A172 (cell line): ENCODE data around the genes ISL1 and ITGA1.

GRCh38 chr5:44539021-44539532, 149.9 kb upstream of the FGF10 start:
- RAMPAGE, long total RNA, result no peak

DNA sequence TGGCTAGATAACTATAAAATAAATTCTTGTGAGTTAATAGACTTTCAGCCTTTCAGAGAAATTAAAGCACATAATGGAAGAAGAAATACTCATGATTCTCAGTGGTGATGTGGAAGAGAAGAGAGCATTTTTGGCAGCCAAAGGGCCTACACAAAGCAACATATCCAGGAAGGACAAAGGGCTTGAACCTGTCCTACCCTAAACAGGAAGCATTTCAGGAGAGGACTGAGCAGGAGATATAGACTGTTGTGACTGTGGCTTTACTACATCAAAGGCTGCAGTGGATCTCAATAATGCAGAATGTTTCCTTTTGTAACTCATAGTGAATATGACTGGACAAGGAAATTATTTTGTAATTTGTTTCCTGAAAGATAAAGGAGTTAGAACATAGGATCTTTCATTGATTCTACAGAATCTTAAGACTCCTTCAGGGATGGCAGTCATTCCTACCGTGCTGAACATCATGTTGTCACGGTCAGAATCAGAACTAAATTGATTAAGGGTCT, 1.3 kb upstream of the PARP8 start:
- RAMPAGE, long total RNA, result no peak

DNA sequence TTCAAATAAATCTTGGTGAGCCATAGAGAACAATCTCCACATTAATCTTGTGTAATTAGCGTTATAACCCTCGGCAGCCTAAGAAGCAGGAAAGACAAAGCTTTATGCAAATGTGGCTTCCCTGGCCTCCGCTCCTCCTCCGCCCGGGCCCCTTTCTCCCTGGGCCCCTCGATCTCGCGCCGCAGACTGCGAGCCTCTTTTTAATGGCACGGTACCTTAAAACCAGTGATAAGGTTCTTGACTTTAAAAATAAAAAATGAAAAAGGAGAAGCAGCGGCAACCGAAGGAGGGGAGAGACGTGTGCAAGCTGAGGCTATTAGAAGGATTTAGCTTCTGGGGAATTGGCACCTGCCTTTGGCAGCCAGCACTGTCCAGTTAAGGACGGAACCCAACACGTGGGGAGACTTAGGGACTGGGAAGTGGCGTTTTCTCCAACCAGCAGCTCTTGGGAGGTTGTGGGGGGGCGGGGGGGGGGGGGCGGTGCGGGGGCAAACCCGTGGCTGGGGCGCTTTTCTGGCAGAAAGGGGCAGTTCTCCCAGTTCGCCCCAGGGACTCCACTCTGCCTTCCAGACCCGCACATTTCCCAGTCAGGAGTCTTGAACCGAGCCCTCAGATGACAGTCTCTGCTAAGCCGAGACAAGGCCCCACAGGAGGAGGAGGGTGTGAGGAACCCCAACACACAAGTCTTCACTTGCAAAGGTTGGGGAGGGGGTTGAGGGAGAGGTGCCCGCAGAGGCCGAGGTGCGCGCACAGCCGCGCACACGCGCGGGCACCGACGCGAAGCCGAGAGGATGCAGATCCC, 297.2 kb downstream of the PARP8 start:
- RAMPAGE, long total RNA, result no peak

DNA sequence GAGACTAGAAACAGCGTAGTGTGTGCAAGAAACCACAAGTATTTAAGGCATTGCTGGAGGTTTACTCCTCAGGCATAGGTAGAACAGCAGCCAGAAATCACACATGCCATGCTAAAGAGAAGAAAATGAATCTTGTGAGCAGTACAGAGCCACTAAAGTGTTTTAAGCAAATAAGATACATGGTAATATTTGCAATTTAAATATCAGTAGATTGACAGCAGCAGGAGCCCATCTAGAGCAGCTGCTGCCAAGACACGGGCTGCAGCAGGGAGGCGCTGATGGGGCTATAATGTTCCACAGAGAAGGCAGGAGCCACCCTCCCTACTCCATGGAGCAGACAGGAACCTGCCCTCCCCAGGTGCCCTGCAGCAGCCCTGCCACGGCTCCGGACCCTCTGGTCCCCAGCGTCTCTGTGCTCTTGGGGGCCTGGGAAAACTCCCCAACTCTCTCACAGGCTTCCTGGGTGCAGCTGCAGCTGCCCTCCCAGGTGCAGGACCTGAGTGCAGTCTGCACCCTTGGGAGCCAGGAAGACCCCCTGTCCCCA, 224.1 kb upstream of the ISL1 start:
- RAMPAGE, long total RNA, result no peak

GRCh38 chr5:51382683-51383630, at the start of gene ISL1:
TSS of gene ISL1 (plus strand) at chr5:51383448.
- RAMPAGE, long total RNA, result no peak

DNA sequence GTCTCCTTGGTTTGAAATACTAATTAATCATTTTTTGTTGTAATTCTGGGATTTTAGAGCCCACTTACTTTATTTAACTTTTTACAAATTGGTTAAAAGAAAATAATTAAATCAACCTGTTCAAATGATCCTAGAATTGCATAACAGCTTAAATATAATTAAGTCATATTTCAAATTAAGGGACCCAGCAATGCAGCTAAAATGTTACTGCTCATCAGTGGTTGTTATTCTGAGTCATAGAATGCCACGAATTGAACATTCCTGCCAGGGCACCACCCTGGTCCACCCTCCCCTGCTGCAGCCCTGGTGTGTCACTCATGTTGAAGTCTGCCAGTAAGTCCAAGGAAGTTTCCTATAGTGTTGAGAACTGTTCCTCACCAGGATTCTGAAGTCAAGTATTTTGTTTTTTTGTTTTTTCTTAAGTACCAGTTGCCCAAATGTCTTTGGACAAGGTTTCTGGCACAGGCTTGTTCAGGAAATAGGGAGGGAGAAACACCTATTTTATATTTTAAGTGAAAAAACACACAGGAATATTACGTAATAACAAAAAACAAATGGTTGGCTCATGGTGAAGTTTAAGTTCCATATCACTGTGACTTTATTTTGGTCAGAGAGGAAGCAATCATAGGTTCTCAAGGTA, 4.4 kb upstream of the ITGA1 start:
- RAMPAGE, long total RNA, result no peak

- RAMPAGE, long total RNA, result no peak
These were observed at the start of gene ITGA1 for GRCh38 chr5:52787893-52788776. TSS of gene ITGA1 (plus strand) at chr5:52787916.

DNA sequence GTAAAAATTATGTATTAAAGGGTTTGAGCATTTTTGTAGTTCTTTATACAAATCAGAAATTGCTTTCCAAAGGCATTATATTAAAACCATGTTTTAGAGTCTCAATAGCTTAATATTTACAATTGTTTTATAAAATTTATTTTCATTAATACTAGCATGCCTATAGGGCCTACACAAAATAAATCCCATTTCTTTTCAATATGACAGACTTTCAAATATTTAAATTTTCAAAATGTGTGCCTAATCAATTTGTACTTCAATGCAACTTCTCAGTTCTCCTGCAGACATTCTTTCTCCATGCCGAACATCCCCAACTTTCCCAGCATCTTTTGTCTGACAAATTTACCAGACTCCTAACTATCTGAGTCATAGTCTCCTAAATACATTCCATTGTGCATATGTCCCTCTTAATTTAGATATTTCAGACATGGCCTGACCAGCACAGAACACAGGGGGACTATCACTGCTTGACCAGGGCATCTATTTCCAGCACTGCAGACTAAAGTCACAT, 71.8 kb downstream of the ITGA1 start:
- RAMPAGE, long total RNA, result no peak

- RAMPAGE, long total RNA, result no peak
These were observed 88.8 kb downstream of the ITGA1 start for GRCh38 chr5:52876392-52876948.

DNA sequence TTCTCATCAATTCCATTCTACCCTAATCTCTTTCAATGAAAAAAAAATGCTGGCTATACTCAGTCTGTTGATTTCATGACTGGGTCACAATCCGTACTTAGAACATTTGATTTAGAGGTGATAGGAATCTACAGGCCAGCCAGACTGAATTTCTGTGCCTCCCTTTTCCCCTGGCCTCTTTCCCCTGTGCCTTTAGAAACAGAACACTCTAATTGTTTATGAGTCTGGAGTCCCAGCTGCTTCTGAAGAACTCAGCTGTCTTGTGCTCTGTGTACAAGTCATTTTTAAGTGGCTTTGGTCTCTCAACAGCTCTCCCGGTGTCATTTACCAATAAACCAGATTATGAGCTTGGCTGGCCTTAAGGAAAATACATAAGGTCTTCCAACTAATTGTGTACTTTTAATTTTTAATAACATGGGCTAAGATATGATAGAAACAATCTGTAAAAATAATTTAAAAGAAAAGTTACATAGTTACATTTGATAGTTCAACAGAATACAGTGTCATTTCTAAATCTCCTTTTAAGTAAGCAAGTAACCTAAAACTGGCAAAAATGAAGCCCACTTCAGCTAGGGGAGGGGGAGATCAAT, 94.0 kb upstream of the ITGA2 start:
- RAMPAGE, long total RNA, result no peak

GRCh38 chr5:52895819-52896482, 93.2 kb upstream of the ITGA2 start:
- RAMPAGE, long total RNA, result no peak

DNA sequence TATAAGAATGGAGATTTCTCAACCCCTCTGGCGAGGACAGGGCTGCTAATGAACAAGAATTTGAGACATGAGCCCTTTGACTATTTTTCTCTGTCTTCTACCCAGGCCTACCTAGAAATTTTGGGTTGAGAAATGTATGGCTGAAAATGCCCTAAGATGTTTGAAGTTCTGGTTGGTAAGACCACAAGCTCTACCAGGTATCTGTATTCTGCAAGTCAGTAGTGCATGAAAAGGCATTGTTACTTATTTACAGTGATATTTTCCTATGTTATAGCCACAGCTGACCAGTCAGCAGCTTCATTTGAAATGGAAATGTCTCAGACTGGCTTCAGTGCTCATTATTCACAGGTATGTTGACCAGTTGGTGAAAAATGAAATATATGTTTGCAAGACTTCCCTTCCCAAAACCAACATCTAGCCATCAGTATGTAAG, 92.0 kb upstream of the ITGA2 start:
- RAMPAGE, long total RNA, result no peak

- RAMPAGE, long total RNA, result no peak
These were observed 66.7 kb upstream of the ITGA2 start for GRCh38 chr5:52922299-52922985.

DNA sequence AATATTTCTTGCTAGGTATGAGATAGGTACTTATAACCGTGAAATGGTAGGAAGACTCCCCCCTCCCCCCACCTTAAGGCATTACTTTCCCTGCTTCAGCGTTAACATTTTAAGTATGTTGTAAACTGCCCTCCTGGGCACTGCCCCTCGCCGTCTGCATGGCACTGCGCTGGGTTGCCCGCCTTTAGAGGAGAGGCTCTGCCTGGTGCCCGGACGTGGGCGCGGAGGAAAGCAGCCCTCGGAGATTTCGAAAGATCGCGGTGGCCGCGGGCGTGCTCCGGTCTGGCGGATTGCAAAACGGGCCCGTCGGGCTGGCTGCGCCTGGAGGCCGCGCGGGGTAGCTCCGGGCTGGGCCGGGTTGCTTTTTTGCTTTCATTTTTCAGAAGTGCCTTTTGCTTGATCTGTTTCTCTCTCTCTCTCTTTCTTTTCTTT, 1.4 kb downstream of the FST start:
- RAMPAGE, long total RNA, result no peak

GRCh38 chr5:53601606-53602037, 41.2 kb downstream of the NDUFS4 start:
- RAMPAGE, long total RNA, result no peak

GRCh38 chr5:53730868-53731292, 170.4 kb downstream of the NDUFS4 start:
- RAMPAGE, long total RNA, result no peak

DNA sequence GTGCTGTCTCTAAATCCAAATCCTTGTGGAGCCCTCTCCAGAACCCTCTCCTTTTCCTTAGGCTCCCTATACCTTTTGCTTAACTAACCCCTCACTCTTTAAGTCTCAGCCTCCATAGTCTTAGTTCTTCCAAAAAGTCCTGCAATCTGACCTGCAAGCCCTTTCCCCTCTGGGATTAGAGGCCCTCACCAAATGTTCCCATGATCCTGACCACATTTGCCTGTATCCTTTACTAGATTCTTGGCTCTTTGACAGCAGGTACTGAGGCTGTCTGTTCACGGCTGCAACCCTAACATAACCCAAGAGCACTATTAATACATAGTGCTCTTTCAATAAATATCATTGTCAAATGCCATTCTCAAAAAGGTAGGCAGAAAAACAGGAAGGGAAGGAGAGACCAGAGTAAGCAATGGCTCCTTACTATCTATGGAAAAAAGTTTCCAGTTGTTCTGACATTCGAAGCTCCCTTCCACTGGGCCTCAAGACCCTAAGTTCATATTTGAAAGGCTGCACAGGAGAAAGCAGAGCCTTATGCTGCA, 78.3 kb downstream of the ARL15 start:
- RAMPAGE, long total RNA, result no peak

DNA sequence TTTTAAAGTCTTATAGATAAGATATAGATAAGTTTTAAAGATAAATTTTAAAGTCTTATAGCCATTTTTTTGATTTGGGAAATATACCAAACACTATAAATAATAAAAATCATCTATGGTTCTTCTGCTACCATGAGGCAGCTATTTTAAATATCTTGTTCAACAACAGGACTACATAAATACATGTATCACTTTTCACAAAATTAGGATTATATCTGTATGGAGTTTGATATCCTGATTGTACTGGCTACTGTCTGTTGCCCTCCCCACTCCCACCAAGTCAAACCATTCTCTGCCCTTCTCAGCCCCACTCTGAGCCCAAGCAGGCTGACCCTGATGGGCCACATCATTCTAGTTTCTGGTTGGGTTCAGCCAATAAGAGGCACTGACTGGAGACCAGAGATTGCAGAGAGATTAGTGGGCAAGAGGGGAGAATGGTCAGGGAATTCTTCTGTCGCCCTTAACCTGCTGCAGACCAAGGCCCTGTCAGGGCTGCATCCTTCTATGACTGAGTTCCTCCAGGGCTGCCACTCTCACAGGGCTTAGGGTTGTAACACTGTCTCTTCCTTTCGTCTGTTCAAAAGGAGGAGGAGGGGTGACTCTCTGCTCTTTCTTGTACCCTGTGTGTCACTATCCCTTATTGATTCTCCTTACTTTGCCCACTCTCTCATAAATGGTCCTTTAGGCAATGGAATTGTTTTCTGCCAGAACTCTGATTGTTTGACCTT, 2.7 kb downstream of the HSPB3 start:
- RAMPAGE, long total RNA, result no peak

DNA sequence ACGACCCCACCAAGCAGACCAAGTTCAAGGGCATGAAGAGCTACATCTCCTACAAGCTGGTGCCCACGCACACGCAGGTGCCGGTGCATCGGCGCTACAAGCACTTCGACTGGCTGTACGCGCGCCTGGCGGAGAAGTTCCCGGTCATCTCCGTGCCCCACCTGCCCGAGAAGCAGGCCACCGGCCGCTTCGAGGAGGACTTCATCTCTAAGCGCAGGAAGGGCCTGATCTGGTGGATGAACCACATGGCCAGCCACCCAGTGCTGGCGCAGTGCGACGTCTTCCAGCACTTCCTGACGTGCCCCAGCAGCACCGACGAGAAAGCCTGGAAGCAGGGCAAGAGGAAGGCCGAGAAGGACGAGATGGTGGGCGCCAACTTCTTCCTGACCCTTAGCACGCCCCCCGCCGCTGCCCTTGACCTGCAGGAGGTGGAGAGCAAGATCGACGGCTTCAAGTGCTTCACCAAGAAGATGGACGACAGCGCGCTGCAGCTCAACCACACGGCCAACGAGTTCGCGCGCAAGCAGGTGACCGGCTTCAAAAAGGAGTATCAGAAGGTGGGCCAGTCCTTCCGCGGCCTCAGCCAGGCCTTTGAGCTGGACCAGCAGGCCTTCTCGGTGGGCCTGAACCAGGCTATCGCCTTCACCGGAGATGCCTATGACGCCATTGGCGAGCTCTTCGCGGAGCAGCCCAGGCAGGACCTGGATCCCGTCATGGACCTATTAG, 1.4 kb downstream of the SNX18 start:
- RAMPAGE, long total RNA, result no peak

- RAMPAGE, long total RNA, result no peak
These were observed 3.4 kb downstream of the SNX18 start for GRCh38 chr5:54520989-54521351.